MCF 10A (cell line): ENCODE results near the genes PEAK3, TMPRSS9 and TIMM13.

- PRO-cap = no peak
- RRBS = 95% methylated on average over 6 of the region's 21 CpGs
Observed at GRCh38 chr19:1610951-1611737, 5.9 kb upstream of the UQCR11 start.

GRCh38 chr19:1790654-1791143 lies 21.4 kb downstream of the ATP8B3 start:
- PRO-cap = no peak
- RRBS = no CpG with 5 or more reads among the region's 15 CpGs

DNA sequence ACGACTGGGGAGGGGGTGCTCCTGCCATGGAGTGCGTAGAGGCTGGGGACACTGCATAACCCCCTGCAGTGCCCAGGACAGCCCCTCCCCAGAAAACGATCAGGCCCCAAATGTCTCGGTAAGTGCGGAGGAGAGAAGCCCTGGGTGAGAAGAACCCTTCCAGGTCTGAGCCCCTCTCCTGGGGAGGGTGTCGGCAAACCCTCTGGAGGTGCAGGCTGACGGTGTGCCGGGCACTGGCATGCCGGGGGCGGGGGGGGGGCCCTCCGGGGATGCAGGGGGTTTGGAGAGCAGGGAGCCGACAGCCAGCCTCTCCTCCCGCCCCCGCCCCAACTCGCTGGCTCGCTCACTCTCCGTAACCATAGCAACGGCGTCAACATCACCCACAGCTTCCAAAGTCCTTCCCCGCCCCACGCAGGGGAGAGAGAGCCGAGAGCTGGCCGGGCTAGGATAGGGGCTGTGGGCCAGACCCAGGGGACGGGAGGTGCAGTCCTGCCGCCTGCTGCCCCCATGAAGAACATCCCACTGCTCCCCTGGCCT lies 3.4 kb downstream of the KLF16 start:
- PRO-cap = bidirectional peak, plus-strand start at position 419 of the sequence, minus-strand start at position 333 of the sequence
- RRBS = no CpG with 5 or more reads among the region's 25 CpGs

DNA sequence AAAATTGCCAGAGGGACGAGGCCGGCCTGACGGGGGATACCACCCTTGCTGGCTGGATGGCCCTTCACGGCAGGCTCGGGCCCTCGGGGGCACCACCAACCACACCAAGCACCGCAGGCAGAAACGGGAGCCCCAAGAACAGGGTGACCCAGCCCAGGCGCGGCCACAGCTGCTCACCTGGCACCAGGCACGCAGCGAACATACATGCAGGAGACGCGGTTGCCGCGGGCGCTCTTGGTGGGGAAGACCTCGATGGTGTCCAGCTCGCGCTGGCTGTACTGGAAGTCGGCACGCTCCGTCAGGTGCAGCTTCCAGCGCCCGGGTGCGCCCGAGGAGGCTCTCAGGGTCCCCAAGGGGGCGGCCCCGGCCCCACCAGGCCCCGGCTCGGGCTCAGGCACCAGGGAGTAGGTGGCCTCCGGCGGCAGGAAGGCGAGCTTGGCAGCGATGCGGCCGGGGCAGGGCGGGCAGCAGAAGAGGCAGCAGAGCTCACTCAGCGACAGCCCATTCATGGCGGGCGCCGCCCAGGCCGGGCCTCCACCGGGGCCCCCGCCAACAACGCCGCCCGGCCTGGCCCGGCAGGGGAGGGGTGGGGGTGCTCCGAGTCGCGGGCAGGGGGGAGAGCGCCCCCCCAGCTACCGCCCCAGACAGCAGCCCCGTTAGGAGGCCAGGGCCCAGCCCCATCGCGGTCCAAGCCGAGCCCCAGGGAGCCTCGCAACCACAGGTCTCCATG lies 4.1 kb downstream of the ABHD17A start:
- PRO-cap = no peak
- RRBS = no CpG with 5 or more reads among the region's 59 CpGs

DNA sequence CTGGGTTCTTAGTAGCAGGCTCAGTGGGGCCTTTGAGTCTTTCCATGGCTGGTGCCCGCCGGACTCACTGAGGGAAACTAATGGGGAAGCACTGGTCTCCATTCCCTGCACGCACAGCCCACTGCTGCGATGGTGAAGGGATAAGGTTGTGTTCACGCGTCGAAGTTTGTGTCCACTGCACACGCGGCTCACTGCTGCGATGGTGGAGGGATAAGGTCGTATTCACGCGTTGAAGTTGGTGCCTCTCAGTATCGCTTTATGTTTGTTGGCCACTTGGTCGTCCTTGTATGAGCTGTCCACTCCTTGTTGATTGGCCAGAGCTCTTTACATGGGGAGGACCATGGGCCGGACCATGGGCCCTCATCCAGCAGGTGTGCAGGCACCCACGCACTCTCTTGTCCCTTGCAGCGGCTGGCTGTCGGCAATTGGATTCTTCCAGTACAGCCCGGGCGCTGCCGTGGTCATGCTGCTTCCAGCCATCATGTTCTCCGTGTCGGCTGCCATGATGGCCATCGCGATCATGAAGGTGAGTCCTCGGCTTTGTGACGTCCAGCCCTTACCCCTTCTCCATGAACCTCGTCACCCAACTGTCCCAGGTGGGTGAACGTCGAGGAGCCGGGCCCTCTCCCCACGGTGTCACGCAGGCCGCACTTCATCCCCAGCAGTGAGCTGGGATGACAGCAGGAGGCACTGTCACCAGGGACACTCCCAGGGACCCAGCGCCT lies 17.6 kb downstream of the ADAT3 start:
- PRO-cap = no peak
- RRBS = 94% methylated on average over 2 of the region's 36 CpGs

- PRO-cap = no peak
- RRBS = under 1% methylated on average over 20 of the region's 37 CpGs
Observed at GRCh38 chr19:1941326-1941591, 287 bp downstream of the CSNK1G2 start.

DNA sequence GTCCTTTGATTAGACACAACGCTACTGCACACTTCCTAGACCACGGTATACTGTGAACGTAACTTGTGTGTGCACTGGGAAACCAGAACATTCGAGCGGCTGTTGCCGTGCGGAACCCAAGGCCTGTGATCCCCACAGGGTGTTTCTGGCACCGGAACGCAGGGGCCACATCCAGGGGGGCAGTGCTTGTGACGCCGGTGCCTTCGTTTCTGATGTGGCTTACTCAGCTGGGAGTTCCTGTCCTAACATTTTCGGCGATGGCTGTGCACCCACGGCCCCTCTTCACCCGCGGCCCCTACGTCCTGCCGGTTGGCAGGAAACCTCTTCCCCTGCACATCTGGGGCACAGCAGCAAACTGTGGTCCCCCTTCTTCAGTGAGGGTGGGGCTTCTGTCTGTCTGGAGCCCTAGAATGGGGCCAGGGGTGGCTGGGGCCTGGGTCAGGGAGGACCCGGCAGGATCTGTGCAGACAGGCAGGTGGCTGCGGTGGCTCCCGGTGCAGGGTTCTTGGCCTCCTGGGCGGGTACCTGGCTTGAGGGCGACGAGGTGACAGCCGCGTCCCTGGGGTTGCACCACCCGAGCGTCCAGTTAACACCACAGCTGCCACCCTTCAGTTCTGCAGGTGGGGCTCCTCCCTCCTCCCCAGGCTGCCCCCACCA lies 26.2 kb downstream of the CSNK1G2 start:
- PRO-cap = no peak
- RRBS = 97% methylated on average over 4 of the region's 29 CpGs

GRCh38 chr19:2016026-2016716 lies 657 bp upstream of the BTBD2 start:
- PRO-cap = bidirectional peak, plus-strand start at chr19:2016191, minus-strand start at chr19:2016136
- RRBS = 26% methylated on average over 10 of the region's 21 CpGs

DNA sequence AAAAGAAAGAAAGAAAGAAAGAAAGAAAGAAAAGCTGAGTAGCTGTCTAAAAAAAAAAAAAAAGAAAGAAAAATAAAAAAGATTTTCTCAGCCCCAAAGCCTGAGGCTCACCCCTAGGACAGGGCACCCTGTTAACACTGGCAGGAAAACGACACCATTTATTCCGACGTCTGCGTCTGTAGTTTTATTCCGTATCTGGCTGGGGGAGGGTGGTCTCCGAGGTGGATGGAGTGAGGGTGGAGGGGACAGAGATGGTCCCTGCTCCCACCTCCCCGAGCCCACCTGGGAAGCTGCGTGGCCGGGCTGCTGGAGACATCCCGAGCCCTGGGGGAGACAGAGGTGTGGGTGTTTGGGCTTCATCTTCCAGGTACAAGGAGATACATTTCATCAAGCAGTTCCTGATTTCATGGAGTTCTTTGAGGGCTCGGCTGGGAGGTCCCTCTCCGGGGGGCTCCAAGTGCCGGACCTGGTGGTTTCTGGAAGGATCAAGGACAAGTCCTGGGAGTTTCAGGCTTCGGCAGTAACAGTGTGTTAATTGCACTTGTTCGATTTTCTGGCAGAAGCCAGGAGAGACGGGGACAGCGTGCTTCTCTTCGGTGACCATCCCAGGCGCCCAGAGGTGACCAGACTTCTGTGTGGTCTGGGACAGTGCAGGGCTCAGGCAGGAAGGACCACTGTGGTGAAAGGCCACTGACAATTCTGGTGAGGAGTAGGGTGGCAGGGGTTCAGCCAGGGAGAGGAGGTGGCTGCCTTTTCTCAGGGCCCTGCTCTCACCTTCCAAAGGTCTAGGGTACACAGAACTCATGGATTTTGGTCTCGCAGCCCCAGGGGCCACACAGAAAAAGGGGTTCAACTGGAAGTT lies 20.1 kb upstream of the MKNK2 start:
- PRO-cap = no peak
- RRBS = no CpG with 5 or more reads among the region's 20 CpGs

DNA sequence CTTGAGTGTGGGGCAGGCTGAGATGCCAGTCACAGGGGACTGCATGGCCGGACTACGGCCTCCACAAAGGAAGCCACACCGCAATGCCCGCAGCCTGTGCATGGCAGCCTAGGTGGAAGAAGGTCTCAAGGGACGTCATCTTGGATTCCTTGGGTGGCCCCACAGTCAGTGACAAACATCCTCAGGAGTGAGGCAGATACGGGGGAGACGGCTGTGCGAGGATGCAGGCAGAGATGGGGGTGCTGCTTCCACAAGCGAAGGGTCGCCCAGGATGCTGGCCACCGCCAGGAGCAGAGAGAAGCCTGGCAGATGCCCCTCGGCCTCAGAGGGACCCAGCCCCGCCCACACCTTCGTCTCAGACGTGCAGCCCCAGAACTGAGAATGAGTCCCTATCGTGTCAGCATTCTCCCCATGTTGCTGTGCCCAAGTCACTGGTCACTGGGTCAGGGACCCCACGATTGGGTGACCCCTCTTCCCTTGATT lies 16.8 kb downstream of the MOB3A start:
- PRO-cap = no peak
- RRBS = 88% methylated on average over 1 of the region's 17 CpGs

- PRO-cap = no peak
- RRBS = no CpG with 5 or more reads among the region's 38 CpGs
Observed at GRCh38 chr19:2196939-2197768, 33.4 kb downstream of the DOT1L start.

DNA sequence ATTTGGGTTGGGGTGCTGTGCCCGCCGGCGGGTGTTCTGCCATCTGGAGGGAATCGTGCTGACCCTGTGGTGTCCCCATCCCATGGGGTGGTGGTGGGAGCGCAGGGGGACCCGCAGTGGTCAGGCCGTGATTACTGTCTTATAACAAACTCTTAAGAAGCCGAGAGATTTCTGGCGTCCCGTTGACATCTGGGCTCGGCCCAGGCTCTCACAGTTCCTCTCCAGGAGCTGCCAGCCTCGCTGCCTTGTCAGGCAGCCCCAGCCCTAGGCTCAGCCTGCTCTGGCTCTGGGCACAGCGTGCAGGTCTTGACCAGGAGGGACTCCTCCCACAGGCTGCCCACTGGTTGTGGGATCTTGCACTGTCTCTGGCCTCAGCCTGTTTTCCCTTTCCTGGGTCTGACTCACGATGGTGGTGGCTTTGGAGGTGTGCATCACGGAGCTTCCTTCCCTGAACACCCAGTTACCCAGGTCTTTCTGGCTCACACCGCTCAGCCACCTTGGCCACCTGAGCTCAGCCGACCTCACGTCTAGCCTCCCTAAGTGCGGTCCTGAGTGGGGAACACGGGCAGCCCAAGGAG lies 34.5 kb downstream of the PLEKHJ1 start:
- PRO-cap = no peak
- RRBS = no CpG with 5 or more reads among the region's 20 CpGs

DNA sequence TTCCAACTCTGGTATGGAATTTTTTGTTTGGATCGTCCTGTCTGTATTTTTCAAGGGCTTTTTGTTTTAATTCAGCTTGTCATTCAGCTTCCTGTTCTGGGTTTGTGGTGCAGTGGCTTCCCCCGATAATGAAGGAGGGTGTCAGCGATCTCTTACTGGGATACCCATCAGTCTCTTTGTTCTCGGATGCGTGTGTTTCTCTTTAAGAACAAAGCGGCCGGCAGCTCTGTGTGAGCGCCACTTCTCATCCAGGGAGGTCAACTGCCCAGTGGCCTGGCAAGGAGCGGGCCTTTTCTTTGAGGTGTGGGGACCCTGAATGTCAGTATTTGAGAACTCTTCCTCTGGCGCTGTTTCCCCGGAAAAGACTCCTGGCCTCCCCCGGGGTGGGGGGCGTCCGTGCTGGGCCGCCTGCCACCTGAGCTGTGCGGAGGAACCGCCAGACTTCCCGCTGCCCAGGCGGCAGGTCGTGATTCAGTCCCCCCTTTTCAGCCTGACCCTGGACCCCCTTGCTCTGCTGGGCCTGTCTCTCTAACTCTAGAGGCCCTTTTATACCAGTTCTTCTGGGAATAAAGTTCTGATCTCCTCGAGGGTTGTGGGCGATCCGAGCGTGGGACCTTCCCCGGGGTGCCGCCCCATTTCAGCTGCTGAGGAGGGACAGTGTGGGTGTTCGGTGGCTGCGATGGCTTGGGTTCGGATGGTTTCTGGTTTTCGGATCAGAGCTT lies 3.3 kb downstream of the SF3A2 start:
- PRO-cap = no peak
- RRBS = no CpG with 5 or more reads among the region's 30 CpGs

GRCh38 chr19:2281757-2282513 lies at the start of gene PEAK3:
Gene PEAK3, minus strand, starts transcription at chr19:2282175.
- PRO-cap = no peak
- RRBS = 23% methylated on average over 5 of the region's 30 CpGs

DNA sequence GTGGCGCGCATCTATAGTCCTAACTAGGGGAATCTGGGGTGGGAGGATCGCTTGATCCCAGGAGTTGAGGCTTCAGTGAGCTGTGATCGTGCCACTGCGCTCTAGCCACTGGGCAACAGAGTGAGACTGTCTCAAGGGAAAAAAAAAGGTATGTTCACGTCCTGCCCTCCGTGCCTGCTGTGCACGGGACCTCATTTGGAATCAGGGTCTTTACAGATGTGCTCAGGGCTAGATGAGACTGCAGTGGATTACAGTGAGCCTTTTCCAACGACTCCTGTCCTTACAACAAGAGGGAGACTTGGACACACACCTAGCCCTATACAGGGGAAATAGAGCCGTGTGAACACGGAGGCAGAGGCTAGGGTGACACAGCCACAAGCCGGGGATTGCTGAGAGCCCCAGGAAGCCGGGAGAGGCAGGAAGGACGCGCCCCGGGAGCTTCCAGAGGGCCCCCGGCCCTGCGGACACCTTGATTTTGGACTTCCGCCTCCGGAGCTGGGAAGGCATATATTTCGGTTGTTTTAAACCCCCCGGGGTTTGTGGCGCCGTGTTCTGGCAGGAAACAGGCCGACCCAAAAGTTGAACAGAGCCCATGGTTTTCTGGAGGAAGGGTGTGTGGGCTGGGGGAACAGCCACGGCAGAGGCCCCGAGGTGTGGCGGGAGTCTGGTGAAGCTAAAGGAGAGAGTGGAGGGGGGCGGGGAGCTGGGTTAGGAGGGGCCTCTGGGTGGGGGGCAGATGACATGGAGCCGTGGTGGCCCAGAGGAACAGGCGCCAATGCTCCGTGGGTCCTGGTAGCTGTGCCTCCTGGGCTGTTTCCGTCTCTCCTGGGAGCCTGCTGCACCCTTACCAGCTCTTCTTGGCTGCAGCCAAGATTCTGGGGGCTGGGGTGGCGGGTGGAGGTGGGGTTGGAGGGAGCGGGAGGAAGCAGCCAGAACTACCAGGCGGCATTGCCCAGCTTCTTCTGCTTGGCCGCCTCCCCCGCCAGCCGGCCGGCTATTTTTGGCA lies 12.2 kb upstream of the PEAK3 start:
- PRO-cap = no peak
- RRBS = 36% methylated on average over 4 of the region's 40 CpGs

GRCh38 chr19:2302889-2303505 lies 5.0 kb downstream of the LINGO3 start:
- PRO-cap = no peak
- RRBS = 87% methylated on average over 8 of the region's 33 CpGs

DNA sequence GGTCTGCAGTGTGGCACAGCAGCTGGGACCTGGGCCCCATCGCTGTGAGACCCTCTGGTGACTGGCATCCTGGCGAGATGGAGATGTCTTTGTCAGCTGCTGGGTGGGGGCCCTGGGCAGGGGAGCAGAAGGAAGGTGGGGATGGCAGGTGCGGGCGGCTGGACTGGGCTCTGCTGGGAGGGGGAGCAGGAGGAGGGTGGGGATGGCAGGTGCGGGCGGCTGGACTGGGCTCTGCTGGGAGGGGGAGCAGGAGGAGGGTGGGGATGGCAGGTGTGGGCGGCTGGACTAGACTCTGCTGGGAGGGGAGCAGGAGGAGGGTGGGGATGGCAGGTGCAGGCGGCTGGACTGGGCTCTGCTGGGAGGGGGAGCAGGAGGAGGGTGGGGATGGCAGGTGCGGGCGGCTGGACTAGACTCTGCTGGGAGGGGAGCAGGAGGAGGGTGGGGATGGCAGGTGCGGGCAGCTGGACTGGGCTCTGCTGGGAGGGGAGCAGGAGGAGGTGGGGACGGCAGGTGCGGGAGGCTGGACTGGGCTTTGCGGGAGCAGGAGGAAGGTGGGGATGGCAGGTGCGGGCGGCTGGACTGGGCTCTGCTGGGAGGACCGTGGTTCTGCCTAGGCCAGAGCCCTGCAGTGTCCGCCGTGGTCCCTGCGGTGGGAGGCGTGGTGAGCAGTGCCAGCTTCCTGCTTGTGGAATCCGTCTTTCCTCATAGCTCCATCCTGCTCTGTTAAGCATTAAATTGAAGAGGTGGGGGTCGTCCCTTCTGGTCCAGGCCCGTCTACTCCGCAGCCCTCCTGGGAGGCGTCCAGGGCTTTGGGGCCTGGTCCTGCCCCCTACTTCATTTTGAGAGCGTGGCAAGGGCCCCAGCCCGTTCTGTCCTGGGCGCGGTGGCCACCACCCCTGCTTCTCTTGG lies 4.6 kb downstream of the SPPL2B start:
- PRO-cap = no peak
- RRBS = no CpG with 5 or more reads among the region's 30 CpGs

DNA sequence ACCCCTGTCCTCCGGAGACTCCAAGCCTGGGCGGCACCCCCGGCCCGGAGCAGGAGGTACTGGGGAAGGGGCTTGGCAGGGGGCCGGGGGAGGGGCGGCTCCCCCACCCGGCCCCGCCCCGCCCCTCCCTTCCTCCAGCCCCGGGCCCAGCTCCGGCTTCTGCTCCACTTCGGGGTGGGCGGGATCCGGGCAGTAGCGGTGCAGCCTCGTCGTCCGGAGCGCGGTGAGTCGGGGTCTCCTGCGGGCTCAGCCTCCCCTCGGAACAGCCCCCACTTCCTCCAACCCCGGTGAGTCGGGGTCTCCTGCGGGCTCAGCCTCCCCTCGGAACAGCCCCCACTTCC lies at the start of gene TMPRSS9:
TMPRSS9 (plus strand) TSS at position 192 of the 341 bp plus-strand sequence.
- PRO-cap = no peak
- RRBS = 31% methylated on average over 9 of the region's 27 CpGs

DNA sequence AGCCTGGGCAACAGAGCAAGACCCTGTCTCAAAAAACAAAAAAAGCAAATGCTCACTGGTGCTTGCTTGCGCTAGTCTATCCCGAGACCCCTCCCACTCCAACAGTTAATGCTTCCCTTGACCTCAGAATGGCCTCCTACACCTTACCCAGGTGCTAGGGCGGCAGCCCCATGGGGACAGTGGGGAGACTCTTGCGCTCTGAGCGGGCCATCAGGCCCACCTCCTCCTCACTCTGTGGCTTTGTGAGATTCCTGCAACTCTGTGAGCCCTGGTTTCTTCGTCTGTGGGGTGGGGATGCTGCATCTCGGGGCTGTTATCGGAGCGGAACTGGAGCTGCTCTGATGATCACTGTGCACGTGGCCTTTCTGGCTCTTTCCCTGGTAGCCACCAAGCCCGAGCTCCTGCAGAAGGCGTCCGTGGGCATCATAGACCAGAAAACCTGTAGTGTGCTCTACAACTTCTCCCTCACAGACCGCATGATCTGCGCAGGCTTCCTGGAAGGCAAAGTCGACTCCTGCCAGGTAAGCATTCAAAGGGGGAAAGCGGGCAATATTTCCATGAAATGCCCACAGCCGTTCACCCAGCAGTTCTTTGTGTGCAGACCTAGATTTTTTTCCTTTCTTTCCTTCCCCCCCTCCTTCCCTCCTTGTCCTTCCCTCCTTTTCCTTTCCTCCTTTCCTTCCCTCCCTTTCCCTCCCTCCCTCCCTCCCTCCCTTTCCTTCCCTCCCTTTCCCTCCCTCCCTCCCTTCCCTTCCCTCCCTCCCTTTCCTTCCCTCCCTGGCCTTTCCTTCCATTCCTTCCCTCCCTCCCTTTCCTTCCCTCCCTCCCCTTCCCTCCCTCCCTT lies 9.5 kb downstream of the TIMM13 start:
- PRO-cap = no peak
- RRBS = no CpG with 5 or more reads among the region's 18 CpGs

GRCh38 chr19:2427080-2427749 lies at the start of gene TIMM13:
Gene TIMM13, minus strand, starts transcription at chr19:2427586.
- PRO-cap = bidirectional peak, plus-strand start at chr19:2427620, minus-strand start at chr19:2427582
- RRBS = under 1% methylated on average over 39 of the region's 78 CpGs